Metastatic Breast Carcinoma in the Ovary (tissue), 3 donors: ENCODE results near the gene GRAMD4.

- PRO-cap, 3 experiments = no peak in any of the 3 experiments
These were observed 3.0 kb upstream of the PPARA start for GRCh38 chr22:46147282-46147835.

DNA sequence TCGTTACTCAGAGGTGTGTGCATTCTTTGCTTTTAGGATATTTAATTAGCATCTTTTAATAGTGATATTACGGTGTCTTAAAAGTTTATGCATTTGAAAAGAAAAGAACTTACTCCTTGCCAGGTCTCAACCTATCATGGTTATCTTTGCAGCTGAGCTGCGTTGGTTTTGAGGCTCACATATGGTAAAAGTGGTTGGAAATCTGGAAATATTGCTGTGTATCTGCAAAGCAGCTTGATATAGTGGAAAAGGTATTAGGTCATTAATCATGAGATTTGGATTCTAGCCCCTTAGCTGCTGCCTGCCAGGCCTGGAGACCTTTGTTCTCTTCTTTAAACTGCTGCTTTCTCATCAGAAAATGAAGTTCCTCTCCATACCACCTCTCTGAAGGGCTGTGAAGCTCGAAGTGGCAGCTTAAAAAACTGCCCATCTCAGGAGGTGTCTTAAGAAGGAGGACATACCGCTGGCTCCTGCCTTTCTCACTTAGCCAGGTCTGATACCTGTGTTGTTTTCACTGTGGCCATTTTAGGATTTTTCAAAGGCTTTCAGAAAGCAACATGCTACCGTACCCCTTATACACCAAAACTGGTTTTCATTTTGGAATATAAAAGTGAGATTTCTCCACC is 5.7 kb downstream of the PPARA start:
- PRO-cap, 3 experiments = no peak in any of the 3 experiments

DNA sequence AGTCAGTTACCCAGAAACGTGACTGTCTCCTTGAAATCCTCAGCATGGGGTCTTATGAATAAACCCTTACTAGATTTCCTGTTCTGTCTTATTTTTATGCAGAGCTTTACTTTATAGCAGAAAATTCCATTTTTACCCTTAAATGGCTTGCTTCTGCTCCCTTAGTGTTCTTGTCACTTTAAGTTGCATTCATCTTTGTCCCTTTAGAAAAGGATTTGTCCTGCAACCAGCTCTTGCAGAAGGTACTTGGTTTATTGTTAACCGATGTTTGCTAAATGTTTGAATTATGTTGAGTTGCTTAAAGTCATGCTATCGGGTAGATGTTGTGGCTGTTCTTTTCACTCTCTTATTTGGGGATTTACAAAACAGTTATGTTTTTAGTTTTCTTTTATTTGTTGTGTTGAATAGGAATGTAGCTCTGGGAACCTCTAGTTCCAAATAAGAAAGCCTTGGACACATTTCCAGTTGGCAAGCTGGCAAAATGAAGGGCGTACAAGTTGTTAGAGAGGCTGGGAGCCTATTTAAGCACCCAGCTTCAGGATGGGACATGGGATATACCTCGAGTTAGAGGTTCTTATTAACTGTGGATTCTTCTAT is 22.6 kb downstream of the PPARA start:
- PRO-cap, 3 experiments = no peak in any of the 3 experiments

GRCh38 chr22:46195493-46196231 is 45.3 kb downstream of the PPARA start:
- PRO-cap, 3 experiments = no peak in any of the 3 experiments

DNA sequence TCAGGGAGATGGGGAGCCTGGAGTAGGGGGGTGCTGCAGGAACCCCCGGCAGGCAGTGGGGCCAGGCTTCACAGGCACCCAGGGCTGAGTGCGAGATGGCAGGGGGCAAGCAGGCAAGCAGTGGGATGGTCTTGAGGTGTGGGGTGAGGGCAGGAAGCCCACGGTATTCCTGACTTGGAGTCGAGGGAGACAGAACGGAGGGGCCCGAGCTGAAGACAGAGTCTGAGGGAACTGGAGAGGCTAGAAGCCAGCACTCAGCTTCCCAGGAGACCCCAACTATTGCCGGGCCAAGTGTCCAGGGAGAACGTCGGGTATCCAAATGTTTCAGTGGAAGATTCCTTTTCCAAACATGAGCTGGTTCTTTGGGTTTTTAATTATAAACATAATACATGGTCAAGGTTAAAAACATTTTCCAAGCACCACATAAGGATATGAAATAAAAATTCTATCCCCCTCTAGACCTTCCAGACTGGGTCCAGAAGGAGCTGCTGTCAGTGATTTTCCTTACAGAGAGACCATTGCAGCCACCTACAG is 5.9 kb downstream of the CDPF1 start:
- PRO-cap, 3 experiments = no peak in any of the 3 experiments

DNA sequence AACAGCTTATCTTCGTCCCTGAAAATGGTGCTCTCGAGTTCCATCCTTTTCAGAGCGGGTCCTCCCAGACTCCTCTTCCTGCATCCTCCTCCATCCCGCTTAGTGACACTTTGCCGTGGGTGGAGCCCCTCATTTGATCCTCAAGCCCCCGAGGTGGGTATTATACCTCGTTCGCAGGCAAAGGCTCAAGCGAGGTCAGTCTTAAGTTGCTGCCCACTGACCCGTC is 800 bp upstream of the GTSE1 start:
- PRO-cap, 3 experiments = no peak in any of the 3 experiments

GRCh38 chr22:46361218-46361846 is 25.8 kb downstream of the TRMU start:
- PRO-cap, 3 experiments = no peak in any of the 3 experiments

DNA sequence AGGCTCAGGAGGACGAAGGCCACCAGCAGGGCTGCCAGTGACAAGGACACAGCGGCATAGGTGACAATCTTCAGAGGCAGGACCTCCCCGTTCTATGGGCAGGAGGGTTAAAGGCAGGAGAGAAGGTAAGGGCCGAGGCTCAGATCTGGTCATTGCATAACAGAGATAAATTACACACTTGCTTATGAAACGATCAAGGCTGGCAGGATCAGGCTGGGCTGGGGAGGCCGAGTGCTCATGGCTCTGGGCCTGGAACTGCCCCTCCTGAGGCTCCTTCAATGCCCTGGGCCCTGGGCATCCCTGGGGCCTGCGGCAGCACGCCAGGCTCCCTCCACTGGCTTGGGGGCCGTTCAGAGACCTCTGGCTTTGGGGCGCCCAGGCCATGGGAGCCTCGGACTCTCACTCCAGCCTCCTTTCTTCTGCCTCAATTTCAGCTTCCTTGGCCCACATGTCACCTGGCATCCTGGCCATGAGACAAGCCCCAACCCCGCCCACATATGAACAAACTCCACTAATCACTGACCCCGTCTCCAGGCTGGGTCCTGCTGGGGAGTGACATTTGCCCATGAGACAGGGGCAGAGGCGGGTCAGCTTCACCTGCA is 41.8 kb downstream of the TRMU start:
- PRO-cap, 3 experiments = no peak in any of the 3 experiments

DNA sequence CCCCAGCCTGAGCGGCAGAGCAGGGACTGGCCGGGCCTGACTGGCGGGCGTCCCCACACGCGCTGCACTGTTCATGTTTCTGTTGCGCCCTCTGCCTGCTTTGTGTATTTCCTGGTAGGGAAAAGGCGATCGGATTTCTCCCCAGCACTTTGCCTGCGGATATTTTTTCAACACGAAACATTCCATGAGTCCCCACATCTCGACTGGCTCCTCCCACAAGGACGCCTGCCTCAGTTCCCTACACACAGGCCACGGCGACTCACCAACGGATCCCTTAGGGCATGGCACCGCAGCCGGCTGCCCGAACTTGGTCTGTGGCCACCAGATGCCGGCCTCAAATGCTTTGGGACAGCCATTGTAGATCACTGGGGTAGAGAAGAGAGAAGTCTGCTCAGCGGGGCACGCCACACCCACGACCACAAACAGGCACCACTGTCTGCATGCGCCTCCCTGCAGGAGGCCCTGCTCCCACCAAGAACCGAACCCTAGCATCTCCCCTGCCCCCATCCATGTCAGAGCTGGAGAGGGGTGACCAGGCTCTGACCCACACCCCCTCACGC is 55.5 kb downstream of the TRMU start:
- PRO-cap, 3 experiments = peak in 2 of 3 experiments; most common plus-strand start position 233 of the sequence (in 1); most common minus-strand start position 66 of the sequence (in 2)

DNA sequence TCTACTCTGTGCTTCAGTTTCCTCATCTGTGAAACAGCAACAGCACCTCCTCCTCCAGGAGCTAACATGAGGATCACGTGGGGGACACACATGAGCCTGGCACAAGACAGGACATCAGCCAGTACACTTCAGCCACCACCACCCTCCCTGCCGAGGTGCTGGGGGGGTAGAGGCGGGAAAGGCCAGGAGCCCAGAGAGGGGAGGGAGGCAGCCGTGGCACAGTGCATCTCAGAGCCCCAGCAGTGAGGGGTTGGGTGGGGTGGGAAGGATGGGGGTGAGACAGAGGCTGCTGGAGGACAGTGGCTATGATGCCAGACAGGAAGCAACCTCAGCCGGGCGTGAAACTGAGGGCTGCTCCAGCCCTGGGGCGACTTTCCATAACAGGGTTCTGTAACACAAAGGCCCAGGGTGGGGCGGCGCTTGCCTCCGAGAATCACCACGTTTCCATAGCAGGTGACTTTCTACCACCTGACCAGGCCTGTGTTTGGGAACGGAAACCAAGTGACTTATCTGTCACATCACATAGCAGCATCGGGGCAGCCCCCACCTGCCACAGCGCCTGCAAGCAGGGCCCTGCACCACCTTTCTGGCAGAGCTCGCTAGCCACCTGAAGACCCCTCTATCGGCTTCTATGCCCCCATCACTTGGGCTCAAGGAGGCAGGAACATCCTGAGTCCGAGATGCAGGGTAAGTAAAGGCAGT is 85.7 kb downstream of the TRMU start:
- PRO-cap, 3 experiments = no peak in any of the 3 experiments

- PRO-cap, 3 experiments = no peak in any of the 3 experiments
These were observed 86.1 kb downstream of the CELSR1 start for GRCh38 chr22:46451265-46451737.

DNA sequence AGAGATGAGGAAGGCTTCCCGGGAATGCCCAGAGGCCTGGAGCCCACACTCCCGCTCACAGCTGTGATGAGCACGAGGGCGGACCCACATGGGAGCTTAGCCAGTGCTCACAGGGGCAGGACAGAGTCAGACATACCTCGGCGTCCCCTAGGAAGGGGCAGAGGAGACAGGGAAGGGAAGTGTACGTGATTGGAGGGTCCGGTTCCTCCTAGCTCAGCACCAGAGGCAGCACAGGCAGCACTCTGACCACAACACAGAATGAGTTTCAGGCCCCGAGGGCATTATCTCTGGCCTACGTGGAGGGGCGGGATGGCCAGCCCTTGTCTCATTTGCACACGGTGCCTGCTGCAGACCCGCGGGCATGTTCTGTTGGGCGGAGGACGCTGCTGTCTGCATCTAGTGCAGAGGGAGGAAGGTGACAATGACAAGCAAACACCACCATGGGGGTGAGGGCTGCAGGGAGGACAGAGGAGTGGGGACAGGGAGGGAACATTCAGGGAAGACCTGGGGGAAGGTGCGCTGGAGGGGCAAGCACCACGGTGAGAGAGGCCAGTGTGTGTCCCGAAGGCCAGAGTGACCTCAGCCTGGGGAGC is 79.7 kb downstream of the CELSR1 start:
- PRO-cap, 3 experiments = no peak in any of the 3 experiments

DNA sequence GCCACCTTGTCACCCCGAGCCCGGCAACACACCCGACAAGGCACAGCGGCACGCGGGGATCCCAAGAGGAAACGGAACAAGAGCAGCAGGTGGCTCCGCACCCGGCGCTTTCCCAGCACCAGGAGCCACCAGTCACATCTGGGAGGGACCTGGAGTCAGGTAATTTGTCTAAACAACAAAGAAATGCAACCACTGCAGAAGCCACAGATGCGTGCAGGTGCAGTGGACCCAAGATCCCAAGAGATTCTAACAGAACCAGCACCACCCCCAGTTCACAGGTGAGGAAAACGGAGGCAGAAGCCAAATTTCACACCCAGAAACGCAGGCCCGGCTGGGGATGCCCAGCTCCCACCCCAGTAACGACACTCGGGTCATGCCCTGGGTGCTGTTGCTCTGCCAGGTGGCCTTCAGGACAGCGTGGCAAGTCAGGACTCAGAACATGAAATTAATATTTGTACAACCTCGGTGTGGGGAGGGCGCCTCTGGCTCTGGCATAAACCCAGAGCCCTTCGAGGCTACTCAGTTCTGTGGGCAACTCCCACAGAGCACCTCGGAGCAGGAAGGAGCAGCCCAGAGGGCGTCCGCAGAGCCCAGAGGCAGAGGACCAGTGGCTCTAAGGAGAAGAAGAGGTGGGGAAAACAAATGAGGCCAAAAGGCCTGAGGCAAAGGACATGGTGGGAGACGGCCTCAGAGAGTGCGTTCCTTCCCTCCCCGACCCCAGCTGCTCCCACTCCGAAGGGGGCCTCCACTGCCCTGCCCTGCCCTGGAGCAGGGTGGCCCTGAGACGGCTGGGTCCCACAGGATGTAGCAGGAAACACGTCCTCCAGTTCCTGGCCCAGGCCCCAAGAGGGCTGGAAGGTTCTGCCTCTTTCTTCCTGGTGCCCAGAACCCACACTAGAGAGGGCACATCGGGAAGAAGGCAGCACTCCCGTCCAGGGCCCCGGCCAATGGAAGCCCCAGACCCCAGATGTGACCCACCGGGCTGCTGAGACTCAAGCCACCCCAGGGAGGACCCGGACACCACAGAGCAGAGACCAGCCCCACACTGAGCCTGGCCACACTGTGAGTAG is 71.5 kb downstream of the CELSR1 start:
- PRO-cap, 3 experiments = peak in 1 of 3 experiments; most common plus-strand start position 522 of the sequence (in 1); most common minus-strand start position 447 of the sequence (in 1)

DNA sequence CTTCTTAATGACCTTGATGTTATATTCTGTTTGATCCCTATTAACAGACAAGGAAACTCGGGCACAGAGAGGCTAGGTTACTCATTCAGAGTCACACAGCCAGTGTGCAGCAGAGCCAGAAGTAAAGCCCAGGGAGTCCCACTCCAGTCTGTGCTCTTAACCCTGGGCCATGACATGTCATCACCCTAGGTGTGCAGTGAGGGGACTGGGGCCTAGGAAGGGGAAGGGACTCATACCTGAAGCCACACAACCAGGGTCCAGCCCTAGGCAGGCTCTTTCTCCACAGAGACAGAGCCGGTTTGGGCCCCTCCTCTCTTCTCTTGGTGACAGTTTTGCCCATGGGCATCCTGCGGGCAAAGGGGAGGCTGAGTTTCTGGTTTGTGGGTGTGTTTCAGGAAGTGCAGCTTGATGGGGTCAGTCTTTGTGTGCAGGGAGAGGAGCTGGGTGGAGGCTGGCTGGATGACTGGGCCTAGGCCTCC is 23.1 kb upstream of the CELSR1 start:
- PRO-cap, 3 experiments = peak in 1 of 3 experiments; most common plus-strand start position 417 of the sequence (in 1)

- PRO-cap, 3 experiments = no peak in any of the 3 experiments
These were observed 11.2 kb upstream of the GRAMD4 start for GRCh38 chr22:46609048-46609417.

DNA sequence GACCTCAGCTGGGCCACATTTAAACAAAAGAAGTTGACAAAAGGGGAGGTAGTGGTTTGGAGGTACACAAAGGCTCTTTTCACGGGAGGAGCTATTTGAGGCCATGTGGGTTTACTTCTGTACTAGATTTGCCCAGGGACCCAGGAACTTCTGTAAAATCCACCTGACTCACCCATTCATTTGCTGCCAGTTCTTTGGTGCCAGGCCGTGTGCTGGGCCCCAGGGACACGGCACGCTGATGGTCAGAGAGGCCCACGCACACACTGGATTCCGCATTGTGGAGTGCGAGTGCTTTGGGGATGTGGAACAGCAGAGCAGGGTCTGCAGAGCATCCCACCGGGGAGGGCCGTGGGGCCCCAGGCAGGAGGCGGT is 10.8 kb upstream of the GRAMD4 start:
- PRO-cap, 3 experiments = no peak in any of the 3 experiments

GRCh38 chr22:46619833-46620647 is at the start of gene GRAMD4:
Gene GRAMD4, plus strand, starts transcription at chr22:46620386.
- PRO-cap, 3 experiments = peak in 3 of 3 experiments; most common plus-strand start chr22:46620214 (in 3)

DNA sequence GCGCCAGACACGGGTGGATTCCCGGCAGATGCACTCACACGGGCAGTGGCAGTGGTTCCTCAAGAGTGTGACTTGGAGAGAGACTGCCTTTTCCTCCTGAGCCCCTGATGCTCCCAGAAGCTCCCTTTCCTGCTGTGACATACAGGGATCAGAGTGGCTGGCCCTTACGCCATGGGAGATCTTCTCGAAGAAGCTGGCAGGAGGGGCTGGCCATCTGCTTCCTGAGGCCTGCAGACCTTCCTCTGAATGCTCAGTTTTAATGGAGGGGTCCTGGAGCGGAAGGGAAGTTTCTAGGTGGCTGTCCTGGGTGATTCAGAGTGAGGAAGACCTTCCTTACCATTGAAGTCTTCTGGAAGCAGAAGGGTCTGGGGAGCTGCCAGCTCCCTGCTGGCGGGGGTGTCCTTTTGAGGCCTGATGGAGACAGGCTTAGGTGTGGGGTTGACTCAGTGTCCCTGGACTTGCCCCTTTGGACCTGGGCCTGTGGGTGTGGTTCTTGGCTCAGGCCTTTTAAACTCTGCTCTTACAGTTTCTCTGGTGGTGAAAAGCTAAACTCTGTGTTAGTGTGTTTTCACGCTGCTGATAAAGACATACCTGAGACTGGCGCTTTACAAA is 26.1 kb downstream of the GRAMD4 start:
- PRO-cap, 3 experiments = no peak in any of the 3 experiments

GRCh38 chr22:46652726-46653315 is 32.6 kb downstream of the GRAMD4 start:
- PRO-cap, 3 experiments = no peak in any of the 3 experiments

DNA sequence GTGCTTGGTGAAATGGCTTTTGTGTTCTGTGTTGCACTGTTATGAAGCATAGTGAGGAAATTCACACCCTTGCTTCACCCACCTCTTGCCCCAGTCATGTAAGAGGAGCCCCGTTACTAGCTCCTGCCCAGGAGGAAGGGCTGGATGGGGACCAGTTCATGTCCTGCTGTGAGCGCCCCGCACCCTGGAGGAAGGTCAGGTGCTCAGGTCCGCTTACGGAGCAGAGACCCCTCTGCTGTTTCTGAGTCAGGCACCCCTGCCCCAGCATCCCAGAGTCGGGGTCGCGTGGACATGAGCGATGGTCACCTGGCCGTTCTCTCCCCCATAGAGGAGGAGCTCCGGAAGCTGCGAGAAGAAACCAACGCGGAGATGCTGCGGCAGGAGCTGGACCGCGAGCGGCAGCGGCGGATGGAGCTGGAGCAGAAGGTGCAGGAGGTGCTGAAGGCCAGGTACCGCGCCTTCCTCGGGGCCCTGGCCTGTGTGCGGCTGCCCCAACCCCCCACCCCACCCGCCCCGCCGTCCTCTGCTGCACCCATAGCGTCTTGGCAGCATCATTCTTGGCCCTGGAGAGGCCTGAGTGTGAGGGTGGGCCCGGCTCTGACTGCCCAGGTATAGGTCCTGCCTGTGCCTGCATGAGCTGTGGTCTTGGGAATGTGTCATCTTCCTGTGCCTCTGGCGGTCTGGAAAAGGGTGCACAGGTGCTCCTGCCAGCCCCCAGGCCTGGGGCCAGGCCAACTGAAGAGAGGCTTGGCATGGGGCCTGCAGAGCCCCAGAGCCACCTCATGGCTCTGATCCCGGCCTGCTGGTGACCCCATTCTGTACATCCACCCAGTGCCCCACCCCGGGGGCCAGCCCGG is 37.9 kb downstream of the GRAMD4 start:
- PRO-cap, 3 experiments = no peak in any of the 3 experiments